ENCODE results near the genes ATG5 and CD24.

- PRO-cap = bidirectional peak, plus-strand start at chr6:106325485, minus-strand start at chr6:106325433; bidirectional peak, plus-strand start at chr6:106325889, minus-strand start at chr6:106325747
These were observed at the start of gene ATG5 for GRCh38 chr6:106325236-106326152. Gene ATG5, minus strand, starts transcription at chr6:106325760.

- PRO-cap = no peak
These were observed 102.1 kb downstream of the RTN4IP1 start for GRCh38 chr6:106527198-106527598.

GRCh38 chr6:106626066-106626922 is 3.0 kb downstream of the RTN4IP1 start:
- PRO-cap = no peak

- PRO-cap = bidirectional peak, plus-strand start at chr6:106974469, minus-strand start at chr6:106974272; bidirectional peak, plus-strand start at chr6:106974869, minus-strand start at chr6:106974729
These were observed at the start of gene CD24 for GRCh38 chr6:106974344-106974999. Gene CD24, minus strand, starts transcription at chr6:106974729.

DNA sequence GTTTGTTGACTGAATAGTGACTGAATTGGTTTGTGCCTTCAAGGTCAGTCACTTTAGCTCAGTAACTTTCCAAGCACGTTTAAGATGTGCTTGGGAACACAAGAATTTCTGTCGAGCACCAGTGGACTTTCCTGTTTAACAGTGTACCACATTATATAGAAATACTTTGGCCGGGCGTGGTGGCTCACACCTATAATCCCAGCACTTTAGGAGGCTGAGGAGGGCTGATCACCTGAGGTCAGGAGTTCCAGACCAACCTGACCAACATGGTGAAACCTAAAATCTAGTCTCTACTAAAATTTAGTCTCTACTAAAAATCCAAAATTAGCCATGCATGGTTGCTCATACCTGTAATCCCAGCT is 1.8 kb upstream of the CD24 start:
- PRO-cap = no peak

DNA sequence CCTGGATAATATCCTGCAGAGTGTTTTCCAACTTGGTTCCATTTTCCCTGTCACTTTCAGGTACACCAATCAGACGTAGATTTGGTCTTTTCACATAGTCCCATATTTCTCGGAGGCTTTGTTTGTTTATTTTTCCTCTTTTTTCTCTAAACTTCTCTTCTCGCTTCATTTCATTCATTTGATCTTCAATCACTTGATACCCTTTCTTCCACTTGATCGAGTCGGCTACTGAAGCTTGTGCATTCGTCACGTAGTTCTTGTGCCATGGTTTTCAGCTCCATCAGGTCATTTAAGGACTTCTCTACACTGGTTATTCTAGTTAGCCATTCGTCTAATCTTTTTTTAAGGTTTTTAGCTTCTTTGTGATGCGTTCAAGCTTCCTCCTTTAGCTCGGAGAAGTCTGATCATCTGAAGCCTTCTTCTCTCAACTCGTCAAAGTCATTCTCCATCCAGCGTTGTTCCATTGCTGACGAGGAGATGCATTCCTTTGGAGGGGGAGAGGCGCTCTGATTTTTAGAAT is 53.8 kb upstream of the BEND3 start:
- PRO-cap = no peak

GRCh38 chr6:107363403-107364041 is 95.8 kb downstream of the PDSS2 start:
- PRO-cap = no peak

DNA sequence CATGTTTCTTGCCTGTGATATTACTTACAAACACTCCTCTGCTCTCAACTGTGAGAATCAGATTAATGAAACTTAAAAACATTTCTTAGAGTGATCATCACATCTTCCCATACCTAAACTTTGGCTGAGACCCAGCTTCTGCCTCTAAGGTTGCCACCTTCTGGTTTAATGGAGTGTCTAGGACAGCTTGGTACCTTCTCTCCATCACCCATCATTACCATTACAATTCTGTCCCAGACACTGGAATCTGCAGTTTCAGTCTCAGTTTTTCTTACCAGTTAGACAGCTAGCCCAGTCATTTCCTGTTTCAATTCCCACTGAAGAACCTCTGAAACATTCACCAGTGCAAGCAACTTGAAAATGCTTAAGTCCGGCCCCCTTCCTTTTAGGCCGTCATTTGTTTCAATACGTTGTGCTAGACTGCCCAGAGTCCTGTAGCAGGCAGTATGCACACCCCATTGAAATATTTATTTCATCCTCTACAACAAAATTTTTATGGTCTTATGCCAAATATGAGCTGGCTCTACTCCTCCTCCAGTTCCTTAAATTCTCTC is 107.0 kb upstream of the FOXO3 start:
- PRO-cap = no peak

- PRO-cap = no peak
These were observed 36.0 kb downstream of the FOXO3 start for GRCh38 chr6:108596707-108597168.

- PRO-cap = no peak
These were observed 72.5 kb downstream of the ARMC2 start for GRCh38 chr6:108920762-108921056.

DNA sequence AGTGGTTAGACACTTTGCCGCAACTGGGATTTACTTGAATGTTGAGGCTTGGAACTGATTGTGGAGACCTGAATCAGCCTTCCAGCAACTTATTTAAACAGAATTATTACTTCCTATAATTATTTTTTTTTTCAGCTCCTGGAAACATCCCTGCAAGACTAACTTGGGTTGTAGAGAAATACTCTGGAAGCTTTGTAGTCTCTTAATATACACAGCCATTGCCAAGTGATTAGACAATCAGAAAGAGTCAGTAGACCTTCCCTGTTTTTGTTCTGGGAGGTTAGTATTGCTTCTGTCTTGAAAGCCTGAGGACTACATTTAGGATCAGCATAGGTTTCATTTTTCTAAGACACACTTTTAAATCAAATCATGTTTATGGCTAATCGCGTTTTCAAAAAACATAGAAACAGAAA is 94.3 kb downstream of the ARMC2 start:
- PRO-cap = no peak

DNA sequence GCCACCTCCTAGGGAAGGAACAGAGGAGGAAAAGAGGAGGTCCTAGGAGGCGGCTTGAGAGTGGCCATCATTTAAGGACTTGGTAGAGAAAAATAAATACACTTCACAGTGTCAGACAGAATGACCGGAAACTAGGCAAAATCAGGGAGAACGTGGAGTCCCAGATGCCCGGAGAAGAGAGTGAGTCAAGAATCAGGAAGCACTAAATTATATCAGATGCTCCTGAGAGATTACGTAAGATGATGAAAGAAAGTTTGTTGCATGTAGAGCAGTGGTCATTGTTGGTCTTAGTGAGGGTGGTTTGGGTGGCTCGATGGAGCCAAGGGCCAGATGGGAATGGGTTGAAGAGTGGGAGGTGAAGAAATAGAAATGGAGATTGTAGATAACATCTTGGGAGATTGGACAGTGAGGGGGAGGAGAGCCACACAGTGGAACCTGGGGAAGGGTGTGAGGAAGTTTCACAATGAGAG is 142.3 kb downstream of the CEP57L1 start:
- PRO-cap = no peak

DNA sequence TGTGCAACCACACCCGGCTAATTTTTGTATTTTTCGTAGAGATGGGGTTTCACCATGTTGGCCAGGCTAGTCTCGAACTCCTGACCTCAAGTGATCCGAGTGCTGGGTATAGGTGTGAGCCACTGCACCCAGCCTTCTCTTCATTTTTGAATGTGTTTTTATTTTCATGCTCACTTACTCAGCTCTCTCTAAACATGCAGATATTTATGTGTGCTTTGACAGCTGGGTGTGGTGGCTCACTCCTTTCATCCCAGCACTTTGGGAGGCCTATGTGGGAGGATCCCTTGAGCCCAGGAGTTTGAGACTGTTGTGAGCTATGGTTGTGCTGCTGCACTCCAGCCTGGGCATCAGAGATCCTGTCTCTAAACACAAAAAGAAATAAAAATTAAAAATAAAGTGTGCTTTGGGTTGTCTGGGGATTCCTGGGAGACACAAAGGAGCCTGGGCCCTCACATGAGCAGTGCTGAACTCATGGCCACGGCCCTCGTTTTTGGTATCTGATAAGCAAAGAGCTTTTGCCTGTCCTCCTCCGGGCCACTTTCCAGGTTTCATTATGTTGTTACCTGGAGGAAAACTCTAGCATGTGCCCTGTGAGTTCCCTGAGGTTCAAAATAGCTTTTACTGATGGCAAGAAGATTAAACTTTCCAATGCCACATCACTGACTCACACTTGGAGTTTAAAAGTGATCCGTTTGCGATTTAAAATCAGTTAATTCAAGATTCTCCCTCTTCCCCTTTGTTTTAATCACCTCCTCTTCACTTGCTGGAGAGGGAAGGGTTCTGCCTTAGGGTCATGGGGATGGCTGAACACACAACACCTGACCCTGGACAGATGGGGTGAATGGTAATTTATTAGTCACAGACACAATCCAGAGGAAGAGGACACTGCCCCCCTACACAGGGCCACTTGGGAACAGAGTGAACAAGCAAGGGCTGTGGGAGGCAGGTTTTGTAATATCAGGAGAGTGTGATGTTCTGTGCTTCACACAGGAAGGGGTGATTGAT is 78.4 kb downstream of the CD164 start:
- PRO-cap = no peak

GRCh38 chr6:109320138-109320486 is 62.2 kb downstream of the CD164 start:
- PRO-cap = no peak

- PRO-cap = bidirectional peak, plus-strand start at chr6:109383209, minus-strand start at chr6:109383208; unidirectional peak, minus-strand start at chr6:109383328
These were observed 775 bp upstream of the CD164 start for GRCh38 chr6:109382936-109383547.

- PRO-cap = no peak
These were observed 811 bp upstream of the ZBTB24 start for GRCh38 chr6:109483871-109484189.

- PRO-cap = no peak
These were observed 69.1 kb downstream of the FIG4 start for GRCh38 chr6:109760057-109760687.

DNA sequence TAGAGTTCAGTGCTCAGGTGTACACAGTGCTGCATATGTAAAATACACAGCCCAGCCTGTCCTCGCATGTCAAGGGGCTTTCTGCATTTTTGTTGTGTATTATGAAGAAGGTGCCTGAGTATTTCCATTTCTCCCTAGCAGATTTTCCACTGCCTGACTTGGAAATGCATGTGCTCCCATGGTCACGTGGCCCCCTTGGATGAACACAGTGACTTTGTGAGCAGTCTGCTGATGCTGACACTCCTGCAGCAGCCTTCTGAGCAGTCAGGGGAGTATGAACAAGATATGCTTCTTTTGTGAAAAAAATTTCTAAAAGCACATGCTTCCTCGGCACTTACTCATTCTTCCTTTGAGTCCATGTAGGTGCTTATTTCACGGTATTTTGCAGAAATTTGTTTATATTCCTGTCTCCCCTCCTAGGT is 108.3 kb upstream of the GPR6 start:
- PRO-cap = no peak

GRCh38 chr6:110039943-110040491 is 61.9 kb downstream of the GPR6 start:
- PRO-cap = no peak

DNA sequence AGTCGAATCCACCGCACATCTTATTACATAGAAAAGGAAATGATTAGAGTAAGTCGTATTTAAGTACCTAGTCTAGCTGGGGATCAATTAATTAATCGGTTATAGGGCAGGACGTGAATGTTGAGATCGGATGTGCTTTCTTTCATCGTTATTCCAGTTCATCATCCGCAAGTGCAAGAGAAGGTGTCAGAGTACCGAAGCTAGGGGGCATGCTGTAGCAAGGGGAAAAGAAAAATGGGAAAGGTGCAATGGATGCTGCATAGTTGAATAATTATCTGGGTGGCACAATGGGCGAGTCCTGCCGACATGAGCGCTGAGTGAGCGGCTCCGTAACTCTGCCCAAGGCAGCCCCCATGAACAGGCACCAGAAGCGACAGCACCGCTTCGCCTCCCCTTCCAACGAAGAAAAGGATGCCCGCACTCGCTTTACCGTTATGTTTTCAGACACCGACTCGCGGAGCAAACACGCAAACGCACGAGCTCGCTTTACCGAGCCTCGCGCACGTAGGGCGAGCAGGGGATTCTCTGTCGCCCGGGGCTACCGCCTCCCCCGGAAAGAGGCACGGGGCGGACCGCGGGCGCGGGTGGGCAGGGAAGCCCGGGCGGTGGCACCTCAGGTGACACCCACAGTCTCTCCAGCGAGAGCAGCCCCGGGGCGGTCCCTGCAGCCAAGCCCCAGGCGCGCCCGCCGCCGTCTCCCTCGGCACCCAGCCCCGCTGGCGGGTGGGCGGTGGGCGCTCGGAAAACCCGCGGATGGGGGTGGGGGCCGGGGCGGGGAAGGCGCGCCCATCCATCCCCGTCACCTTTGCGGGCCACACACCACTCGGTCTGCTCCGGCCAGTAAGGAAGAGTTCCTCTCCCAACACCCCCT is 704 bp downstream of the WASF1 start:
- PRO-cap = bidirectional peak, plus-strand start at position 815 of the sequence, minus-strand start at position 715 of the sequence